Mucosa of descending colon (tissue), 1 donor: ENCODE measurements around a stretch of chr5.

GRCh38 chr5:142315826-142316268 lies 9.0 kb downstream of the SPRY4 start:
- PRO-cap, result no peak

GRCh38 chr5:142320452-142321597 lies 4.0 kb downstream of the SPRY4 start:
- PRO-cap, result unidirectional peak, plus-strand start at chr5:142320617

DNA sequence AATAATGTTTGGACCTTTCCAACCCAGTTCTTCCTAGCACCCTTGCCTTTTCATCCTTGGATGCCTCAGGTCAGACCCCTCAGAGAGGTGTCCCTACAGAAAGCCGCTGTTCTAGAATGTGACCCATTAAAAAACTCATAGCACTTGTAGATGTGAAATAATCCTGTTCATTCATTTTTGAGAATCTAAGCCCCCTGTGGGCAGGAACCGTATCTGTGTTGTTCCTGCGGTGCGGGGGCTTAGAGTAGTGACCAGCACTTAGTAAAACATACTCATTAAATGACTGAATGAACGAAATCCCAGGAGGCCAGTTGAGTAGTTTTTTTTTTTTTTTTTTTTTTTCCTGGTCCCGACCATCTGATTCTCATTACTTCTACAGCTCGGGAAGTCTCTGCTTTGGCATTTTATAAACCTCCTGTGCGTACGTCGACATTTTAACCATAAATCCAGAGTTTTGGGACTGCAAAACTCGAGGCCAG lies 31.4 kb upstream of the SPRY4 start:
- PRO-cap, result no peak

- PRO-cap, result bidirectional peak, plus-strand start at chr5:142357191, minus-strand start at chr5:142356838; bidirectional peak, plus-strand start at chr5:142357333, minus-strand start at chr5:142357332; unidirectional peak, minus-strand start at chr5:142357435
These were observed 32.1 kb upstream of the SPRY4 start for GRCh38 chr5:142356659-142357526.

- PRO-cap, result no peak
These were observed 84.0 kb upstream of the SPRY4 start for GRCh38 chr5:142408750-142409230.

DNA sequence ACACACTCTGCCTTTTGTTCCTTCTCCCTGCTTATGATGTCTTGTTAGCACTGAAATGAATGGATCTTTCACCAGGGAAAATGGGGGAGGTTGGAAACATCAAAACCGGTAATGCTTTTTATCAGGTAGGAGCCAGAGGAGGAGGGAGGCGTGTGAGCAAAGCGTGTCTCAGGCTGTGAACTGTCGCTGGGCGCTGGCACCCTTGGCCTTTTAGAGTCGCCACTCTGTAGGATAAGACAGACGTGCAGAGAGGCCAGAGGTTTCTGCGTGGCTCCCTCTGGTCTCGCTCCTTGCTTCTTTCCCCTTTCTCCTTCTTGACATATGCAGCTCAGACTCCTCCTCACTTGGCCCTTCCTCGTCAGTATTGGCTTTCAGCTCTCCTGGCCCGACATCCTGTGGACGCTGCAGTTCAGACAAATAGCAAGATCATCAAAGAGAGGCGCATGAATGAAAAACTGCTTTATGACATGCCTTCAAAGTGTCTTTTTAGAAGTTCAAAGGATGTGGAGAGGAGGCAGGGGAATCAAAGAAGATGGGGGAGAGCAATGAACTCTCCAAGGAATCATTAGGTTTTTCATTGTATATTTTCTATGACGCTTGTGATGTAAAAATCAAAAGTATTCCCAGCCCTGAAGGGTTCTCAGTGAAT lies 116.8 kb upstream of the SPRY4 start:
- PRO-cap, result no peak

DNA sequence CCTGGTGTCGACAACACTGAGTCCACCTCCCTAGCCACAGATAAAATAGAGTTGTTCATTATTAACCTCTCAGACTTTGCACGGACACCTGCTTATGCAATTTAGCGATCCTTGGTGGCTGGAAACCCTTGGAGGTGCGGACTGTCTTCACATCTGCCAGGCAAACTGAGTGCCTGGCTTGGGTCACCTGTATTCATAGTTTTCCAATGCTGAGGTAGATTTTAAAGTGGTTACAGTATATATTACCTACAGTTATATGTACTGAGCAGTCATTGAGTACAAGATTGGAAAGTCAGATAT lies 164.0 kb downstream of the FGF1 start:
- PRO-cap, result no peak

DNA sequence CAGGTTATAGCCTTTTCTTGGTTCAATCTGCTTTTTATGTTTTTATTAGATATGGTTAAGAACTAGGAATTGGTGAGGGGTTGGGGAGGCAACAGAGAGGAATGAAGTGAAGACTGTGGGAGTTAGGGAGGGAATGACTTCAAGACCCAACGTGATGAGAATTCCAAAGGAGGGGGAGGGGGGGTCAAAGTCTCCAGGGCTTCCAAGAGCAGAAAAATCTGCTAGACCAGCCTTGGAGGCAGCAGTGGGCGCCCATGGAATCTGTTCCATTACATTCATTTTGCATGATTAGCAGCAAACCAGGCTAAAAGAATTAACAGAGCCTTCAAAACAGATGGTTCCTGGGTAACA lies 95.2 kb downstream of the FGF1 start:
- PRO-cap, result no peak

DNA sequence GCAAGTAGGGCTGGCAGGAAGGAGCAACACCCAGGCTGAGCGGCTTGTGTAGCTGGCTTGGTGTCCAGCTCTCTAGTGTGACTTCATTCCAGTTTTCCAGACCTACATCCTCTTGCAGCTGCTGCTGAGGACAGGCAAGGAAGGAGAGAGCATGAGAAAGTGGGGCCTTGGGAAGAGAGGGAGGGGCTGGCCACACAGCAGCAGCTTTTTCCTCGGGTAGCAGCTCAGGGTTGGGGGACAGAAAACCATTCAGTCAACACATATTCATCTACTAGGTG lies 80.2 kb downstream of the FGF1 start:
- PRO-cap, result no peak

DNA sequence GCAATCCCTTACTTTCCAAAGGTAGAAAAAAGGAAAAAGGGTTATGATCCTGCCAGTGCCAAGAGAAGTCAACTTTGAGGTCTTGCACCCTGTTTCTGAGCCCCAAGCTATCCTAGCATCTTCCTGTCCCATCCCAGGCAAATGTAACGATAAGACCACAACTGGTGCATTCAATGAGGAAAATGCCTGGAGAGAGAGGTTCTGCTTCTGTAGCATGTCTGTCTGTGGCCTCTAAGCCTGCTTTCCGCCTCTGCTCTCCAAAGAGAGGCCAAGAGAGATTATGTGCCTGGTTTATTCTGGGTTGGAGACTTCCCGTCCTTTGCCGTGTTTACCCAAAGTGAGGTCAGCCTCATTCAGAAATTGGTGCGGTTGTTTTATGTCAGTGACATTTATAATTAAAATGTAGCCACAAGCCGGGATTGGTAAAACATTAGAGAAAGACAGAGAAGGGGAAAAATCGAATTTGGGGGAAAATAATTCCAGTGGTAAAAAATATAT lies 77.8 kb downstream of the FGF1 start:
- PRO-cap, result no peak

DNA sequence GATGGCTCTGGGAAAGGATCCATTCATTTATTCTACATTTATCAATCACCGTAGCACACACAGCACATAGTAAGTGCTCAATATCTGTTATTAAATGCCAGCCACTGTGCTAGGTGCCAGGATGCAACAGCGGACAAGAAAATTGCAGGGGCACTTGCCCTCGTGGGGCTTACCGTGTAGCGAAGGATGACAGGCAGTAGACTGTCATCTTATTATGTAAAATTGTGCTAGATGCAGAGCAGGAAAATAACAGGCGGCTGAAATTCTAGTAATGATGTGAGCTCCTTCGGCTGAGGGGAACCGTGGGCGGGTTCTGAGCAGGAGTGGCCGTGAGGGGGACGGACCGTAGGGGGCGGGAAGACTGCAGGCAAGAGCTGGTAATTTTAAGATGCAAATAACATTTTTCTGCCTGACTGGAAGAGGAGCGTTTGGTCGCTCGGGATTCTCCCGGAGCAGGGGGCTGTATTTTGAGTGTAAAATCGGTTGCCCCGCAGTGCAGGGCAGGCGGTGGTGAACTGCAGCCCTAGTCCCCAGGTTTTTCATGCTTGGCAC lies 620 bp upstream of the ARHGAP26 start:
- PRO-cap, result unidirectional peak, plus-strand start at position 320 of the sequence

GRCh38 chr5:142792489-142793147 lies 22.4 kb downstream of the ARHGAP26 start:
- PRO-cap, result no peak

DNA sequence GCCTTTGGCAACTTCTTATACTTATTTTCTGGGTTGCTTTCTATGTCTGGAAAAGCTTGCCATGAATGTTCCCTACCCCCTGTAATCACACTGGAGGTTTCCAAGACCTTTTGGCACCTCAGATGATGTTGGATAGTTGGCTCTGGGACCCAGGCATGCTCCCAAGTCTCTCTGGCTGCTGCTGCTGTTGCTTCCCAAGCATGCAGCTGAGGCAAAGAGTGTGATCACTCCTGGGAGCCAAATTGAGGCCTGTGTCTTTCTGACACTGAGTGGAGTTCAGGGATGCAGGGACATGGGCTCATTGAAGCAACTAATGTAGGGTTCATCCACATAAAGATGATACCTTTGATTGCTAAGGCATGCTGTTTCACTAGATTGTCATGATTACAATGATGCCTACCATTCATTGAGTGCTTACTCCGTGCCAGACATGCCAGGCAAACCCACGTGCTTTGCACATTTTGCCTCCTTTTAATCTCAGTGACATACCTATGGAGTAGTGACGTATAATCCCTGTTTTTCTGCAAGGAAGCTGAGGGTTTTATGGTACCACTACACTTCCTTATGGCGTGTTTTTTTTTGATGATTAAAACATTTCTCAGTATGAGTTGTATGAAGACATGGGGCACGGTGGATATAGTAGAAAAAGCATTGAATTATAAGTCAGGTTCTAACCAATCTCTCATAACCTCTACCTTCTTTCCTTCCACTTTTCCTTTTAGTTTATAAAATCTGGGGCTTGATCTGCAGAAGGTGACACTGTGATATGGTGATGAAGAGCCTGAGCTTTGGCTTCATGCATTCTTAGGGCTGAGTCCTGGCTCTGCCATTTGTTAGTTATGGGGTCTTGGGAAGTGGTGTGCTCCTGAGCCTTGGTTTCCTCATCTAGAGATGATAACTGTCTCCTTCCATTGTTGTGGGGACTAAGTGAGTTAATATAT lies 73.2 kb downstream of the ARHGAP26 start:
- PRO-cap, result unidirectional peak, plus-strand start at position 604 of the sequence

DNA sequence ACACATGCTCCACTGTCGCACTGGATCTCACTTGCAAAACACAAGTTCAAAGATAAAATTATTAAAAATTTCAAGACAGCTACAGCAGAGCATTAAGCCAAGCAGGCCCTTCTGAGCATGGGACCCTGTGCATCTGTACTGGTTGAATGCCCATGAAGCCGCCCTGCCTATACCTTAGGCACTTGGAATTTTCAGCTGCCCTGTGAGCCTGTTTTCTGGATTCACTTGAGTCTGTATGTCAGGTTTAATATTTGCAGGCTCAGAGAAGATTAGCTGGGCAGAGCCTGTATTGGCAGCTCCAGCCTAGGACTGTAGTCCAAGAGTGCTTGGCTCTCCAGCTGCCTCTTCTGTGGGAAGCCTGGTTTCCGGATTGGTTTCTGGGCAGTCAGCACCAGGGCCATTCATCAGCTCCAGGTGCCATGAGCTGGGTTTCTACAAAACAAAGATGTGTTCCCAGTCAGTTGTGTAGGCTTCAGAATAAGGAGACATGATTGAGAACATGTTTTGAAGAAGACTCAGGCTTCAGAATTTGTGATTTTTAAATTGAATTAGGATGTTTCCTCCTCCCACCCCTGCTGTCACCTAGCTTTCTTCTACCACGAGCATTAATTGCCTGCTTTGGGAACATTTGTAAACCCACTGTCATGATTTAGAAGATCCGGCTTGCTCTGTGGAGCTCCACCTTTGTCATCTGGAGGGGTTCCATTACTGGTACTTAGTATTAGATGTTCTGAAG lies 90.1 kb downstream of the ARHGAP26 start:
- PRO-cap, result no peak

DNA sequence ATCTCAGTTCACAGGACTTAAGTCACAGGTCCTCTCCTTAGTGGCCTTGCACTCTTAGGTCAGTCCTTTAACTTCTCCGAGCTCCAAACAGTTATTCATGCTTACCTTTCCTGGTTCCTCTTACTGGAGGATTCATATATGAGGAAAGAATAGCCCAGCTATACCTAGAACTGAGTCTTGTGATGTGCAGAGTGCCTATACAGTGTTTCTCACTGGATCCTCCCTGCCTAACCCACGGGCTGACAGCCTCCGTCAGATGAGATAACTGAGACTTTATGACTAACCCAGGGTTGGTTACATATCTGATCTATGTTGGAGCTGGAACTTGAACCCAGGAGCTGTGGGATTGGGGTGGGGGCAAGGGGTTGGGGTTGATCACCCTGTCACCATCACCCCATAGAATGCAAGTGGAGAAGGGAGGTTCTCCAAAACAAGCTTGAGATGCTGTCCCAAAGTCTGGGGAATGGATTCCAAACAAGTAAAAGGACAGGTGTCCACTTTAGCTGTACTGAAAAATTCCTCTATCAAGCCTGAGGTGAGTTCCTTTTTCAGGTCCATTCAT lies 100.4 kb downstream of the ARHGAP26 start:
- PRO-cap, result unidirectional peak, minus-strand start at position 112 of the sequence; bidirectional peak, plus-strand start at position 167 of the sequence, minus-strand start at position 112 of the sequence; unidirectional peak, minus-strand start at position 172 of the sequence

- PRO-cap, result no peak
These were observed 159.6 kb downstream of the ARHGAP26 start for GRCh38 chr5:142929493-142930495.

DNA sequence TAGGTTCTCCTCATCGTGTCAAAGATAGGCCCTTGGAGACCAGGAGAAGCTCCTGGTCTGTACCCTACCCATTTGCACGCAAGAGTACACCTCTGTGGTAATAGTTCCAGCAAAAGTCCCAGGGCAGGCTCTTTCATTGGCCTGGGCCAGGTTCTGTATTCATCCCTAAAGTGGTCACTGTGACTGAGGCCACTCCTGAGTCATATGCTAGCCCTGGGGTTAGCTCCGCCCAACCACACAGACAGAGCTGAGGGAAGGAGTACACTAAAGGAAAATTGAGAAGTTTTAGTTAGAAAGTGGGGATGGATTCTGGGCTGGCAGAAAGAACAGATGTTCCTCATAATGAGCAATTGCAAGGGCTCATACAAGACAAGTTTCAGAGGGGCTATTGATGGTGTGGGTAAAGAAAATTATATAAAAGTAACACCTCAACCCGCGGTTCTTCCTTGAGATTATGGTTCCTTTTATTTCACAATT lies 206.7 kb downstream of the ARHGAP26 start:
- PRO-cap, result no peak

- PRO-cap, result no peak
These were observed 255.2 kb downstream of the ARHGAP26 start for GRCh38 chr5:143025390-143025860.

- PRO-cap, result no peak
These were observed 272.2 kb downstream of the ARHGAP26 start for GRCh38 chr5:143042384-143042779.

DNA sequence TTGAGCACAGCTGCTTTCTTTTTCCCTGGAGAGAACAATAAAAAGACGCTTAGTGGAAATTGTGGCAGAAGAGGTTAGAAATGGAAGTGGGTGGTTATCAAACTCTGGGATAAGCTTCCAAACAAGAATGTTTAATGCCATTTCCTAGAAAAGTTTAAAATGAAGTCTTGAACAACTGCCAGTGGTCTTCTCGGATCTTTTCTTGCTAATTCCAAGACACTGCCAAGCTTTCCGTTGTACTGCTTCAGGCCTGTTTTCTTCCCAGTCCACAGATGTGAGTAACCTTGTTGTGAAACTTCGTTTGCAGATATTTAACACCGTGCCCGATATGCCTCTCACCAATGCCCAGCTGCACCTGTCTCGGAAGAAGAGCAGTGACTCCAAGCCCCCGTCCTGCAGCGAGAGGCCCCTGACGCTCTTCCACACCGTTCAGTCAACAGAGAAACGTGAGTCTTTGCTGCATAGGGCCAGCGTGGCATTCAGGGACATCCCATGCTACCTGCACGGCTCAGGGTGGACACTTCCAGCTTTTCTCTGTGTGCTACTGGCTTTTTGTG lies 269.7 kb downstream of the NR3C1 start:
- PRO-cap, result no peak